Metastatic Breast Carcinoma in the Brain (tissue), 10 donors: ENCODE data around the gene MTHFS.

GRCh38 chr15:78546486-78546747 lies 6.2 kb downstream of the PSMA4 start:
- PRO-cap, 10 experiments = no peak in any of the 10 experiments

GRCh38 chr15:78552711-78553317 lies 12.5 kb upstream of the CHRNA5 start:
- PRO-cap, 10 experiments = no peak in any of the 10 experiments

- PRO-cap, 10 experiments = no peak in any of the 10 experiments
Measured at GRCh38 chr15:78798242-78798715, 13.0 kb downstream of the ADAMTS7 start.

DNA sequence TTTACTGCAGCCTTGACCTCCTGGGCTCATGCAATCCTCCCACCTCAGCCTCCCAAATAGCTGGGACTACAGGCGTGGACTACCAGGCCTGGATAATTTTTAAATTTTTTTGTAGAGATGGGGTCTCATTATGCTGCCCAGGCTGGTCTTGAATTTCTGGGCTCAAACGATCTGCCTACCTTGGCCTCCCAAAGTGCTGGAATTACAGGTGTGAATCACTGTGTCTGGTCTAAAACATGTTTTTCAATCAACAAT lies 3.4 kb downstream of the ADAMTS7 start:
- PRO-cap, 10 experiments = no peak in any of the 10 experiments

GRCh38 chr15:78881802-78882229 lies 9.1 kb downstream of the MORF4L1 start:
- PRO-cap, 10 experiments = no peak in any of the 10 experiments

DNA sequence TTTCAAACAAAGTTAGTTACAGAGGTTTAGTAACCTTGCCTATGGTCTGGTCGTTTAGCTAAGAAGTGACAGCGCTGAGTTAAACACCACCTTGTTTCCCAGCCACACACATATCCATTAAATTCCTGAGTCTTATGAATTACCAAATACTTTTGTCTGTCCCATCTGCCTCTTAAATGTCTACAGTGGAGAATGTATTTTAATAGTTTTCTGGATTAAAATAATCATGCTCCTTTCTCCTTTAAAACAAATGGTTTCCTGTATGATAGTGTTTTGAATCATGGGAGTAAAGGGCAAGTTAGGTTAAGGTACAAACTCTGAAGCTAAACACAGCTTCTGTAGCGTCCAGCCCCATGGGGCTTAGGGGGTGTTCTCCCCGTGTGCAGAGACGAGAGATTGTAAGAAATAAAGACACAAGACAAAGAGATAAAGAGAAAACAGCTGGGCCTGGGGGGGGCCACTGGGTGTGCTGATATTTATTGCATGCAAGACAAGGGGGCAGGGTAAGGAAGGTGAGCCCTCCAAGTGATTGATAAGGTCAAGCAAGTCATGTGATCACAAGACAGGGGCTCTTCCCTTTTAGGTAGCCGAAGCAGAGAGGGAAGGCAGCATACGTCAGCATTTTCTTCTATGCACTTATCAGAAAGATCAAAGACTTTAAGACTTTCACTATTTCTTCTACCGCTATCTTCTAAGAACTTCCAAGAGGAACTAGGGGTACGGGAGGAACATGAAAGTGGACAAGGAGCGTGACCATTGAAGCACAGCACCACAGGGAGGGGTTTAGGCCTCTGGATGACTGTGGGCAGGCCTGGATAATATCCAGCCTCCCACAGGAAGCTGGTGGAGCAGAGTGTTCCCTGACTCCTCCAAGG lies 29.5 kb downstream of the MORF4L1 start:
- PRO-cap, 10 experiments = peak in 3 of 10 experiments; most common plus-strand start position 432 of the sequence (in 3)

DNA sequence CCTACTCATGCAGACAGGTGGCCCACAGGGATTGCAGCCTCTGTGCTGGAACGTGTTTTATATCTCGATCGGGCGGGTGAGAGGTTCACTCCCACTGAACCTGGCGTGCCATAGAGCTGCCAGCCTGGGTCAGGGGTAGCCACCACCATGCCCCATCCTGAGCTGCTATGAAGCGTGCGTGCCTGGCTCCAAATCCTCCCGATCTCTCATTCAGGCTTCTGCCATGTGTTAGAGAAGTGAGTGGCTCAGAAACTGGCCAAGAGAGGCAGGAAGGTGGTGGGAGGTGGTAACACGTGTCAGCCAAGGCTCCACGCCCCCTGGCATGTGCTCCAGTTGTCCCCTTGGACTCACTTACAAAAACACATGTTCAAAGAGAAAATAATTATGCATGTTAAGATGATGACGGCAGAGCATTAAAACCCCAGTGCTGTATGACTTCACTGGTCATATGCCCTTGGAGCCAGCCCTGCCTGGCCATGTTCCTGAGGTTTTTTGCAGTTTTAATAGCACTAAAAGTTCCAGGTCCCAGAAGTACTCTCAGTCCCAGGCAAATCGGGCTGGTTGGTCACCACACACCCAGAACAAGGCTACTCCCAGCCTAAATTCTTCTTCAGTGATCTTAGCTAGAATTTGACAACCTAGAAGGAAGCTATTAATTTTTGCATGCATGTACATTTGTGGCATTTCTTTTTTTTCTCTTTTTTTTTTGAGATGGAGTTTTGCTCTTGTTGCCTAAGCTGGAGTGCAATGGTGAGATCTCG lies 30.5 kb downstream of the CTSH start:
- PRO-cap, 10 experiments = peak in 1 of 10 experiments; most common plus-strand start position 528 of the sequence (in 1)

- PRO-cap, 10 experiments = peak in 1 of 10 experiments; most common plus-strand start chr15:79037075 (in 1)
Measured at GRCh38 chr15:79036883-79037263, 53.7 kb downstream of the RASGRF1 start.

- PRO-cap, 10 experiments = no peak in any of the 10 experiments
Measured at GRCh38 chr15:79853527-79853822, 43.3 kb downstream of the MTHFS start.

DNA sequence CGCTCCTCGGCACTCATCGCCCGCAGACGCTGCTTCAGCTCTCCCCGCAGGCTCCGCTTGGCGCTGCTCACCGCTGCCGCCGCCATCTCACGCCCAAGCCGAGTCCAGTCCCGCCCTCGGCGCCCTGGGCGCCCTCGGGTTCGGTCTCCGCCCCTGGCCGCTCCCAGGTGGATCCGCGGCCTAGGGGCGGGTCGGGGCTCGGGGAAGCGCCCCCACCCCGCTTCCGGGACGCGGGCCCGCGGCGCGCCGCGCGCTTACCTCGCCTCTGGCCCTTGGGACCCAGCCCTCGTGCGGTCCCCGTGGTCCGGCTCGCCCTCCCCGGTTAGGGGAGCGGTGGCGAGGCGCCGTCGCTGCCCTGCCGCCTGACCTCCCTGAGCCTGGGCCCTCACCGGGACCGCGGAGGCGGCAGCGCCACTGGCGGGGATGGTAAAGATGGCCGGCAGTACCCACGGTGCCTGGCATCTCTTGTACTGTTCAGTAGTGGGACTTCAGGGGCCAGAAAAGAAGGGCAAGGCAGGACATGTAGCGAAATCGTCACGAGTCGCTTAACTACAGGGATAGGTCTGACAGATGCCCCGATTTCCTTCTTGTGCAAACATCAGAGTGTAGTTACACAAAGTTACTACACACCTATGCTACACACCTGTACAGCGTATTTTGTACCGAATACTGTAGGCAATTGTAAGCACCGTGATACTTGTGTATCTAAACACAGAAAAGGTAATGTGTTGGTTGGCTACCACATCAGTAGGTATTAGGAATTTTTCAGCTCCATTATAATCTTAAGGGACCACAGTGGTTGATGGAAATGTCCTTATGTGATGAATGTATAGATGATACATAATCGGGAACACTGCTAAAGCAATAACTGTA lies at the start of gene MTHFS:
Gene MTHFS, minus strand, starts transcription at position 112 of the 873 bp plus-strand sequence.
- PRO-cap, 10 experiments = peak in 10 of 10 experiments; most common plus-strand start position 116 of the sequence (in 4); most common minus-strand start position 100 of the sequence (in 9)

GRCh38 chr15:79926748-79927124 lies 29.9 kb upstream of the MTHFS start:
- PRO-cap, 10 experiments = peak in 1 of 10 experiments; most common plus-strand start chr15:79926917 (in 1)

- PRO-cap, 10 experiments = no peak in any of the 10 experiments
Measured at GRCh38 chr15:79967023-79967229, 4.1 kb downstream of the BCL2A1 start.

DNA sequence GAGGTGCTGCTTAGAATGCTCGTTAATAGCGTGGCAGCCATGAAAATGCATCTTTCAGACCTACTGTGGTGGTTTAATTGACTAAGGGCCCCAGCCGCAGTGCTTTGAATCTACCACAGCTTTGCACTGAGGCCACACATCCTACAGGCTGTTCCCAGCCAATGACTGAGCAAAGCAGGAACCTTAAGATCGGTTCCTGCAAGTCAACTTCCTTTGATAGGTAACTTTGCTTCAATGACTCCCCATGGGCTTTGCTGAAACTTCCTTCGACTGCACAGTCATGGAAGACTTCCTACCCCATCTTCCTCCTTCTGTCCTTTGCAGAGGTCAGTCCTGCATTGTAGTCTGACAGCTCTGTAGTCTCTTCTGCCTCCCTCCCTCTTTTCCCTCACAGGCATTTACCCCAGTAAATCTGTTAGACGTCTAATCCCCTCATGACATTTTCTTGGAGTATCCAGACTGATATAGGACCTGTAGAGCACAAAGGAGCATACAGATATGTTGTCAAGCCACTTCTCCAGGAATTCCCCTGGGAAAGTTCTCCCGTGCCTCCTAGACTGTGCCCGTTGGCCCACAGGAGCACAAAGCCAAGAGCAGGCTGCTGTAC lies 2.6 kb upstream of the BCL2A1 start:
- PRO-cap, 10 experiments = no peak in any of the 10 experiments

- PRO-cap, 10 experiments = peak in 1 of 10 experiments; most common minus-strand start chr15:79978782 (in 1)
Measured at GRCh38 chr15:79978712-79979481, 7.9 kb upstream of the BCL2A1 start.

DNA sequence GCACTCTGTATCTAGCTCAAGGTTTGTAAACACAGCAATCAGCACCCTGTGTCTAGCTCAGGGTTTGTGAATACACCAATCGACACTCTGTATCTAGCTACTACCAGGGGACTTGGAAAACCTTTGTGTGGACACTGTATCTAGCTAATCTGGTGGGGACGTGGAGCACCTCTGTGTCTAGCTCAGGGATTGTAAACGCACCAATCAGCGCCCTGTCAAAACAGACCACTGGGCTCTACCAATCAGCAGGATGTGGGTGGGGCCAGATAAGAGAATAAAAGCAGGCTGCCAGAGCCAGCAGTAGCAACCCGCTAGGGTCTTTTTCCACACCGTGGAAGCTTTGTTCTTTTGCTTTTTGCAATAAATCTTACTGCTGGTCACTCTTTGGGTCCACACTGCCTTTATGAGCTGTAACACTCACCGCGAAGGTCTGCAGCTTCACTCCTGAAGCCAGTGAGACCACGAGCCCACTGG lies 42.4 kb upstream of the ZFAND6 start:
- PRO-cap, 10 experiments = no peak in any of the 10 experiments

- PRO-cap, 10 experiments = no peak in any of the 10 experiments
Measured at GRCh38 chr15:80063183-80063709, 3.8 kb downstream of the ZFAND6 start.

- PRO-cap, 10 experiments = no peak in any of the 10 experiments
Measured at GRCh38 chr15:80083747-80084615, 24.5 kb downstream of the ZFAND6 start.

GRCh38 chr15:80127163-80127760 lies 25.5 kb upstream of the FAH start:
- PRO-cap, 10 experiments = no peak in any of the 10 experiments

GRCh38 chr15:80127902-80128515 lies 24.8 kb upstream of the FAH start:
- PRO-cap, 10 experiments = no peak in any of the 10 experiments

DNA sequence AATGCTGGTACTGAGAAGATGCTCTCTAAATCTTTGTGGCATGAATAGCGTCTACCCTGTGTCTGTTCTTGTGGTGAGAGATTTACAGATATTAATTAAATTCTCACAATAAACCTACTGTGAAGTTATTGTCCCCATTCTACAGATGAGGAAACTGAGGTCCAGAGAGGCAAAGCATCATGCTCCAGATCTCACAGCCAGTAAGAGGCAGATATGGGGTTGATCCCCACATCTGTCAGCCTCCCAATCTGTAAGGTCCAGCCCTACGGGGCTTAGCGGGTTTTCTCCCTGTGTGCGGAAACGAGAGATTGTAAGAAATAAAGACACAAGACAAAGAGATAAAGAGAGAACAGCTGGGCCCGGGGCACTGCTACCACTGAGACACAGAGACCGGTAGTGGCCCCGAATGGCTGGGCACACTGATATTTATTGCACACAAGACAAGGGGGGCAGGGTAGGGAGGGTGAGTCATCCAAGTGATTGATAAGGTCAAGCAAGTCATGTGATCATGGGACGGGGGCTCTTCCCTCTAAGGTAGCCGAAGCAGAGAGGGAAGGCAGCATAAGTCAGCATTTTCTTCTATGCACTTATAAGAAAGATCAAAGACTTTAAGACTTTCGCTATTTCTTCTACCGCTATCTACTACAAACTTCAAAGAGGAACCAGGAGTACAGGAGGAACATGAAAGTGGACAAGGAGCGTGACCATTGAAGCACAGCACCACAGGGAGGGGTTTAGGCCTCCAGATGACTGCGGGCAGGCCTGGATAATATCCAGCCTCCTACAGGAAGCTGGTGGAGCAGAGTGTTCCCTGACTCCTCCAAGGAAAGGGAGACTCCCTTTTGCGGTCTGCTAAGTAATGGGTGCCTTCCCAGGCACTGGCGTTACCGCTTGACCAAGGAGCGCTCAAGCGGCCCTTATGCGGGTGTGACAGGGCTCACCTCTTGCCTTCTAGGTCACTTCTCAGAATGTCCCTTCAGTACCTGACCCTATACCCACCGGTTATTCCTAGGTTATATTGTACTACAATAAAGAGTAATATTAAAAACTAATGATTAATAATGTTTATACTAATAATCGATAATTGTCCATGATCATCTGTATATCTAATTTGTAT lies 2.8 kb downstream of the FAH start:
- PRO-cap, 10 experiments = peak in 1 of 10 experiments; most common plus-strand start position 507 of the sequence (in 1); most common minus-strand start position 401 of the sequence (in 1)